Placental pericyte (primary cell): Measurements from ENCODE around the gene ABHD12.

DNA sequence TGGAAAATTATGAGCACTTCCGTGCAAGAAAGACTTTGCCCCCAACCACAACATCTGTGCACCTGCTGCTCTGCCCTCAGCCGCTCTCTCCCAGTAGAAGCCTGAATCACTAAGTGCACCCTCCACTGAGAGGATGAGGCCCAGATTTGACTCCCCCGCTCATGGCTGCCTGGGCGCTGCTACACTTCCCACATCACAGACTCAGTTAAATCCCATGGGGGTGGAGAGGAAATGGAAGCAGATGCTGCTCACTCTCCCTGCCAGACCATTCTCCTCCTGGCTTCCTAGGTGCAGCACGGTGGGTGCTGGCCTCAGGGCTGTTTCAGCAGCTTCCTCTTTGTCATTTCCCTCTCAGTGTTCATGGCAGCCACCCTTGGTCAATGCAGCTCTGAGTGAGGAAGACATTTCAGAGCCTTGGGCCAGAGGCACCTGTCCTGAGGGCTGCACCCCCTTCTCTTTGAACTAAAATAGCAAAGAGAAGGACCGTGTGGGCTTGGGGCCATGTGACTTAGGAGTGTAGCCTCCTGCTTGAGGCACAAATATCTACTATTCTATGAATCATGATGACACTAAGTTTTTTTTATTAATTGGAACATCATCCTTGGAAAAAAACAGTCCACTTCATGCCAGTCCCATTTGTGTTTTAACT is 4.7 kb downstream of the CST5 start:
- CAGE, long polyA plus RNA: no peak

GRCh38 chr20:24027135-24027735 is 38.7 kb upstream of the GGTLC1 start:
- CAGE, long polyA plus RNA: no peak

- CAGE, long polyA plus RNA: no peak
Measured at GRCh38 chr20:24066027-24066545, 77.5 kb upstream of the GGTLC1 start.

- CAGE, long polyA plus RNA: no peak
Measured at GRCh38 chr20:24978469-24978866, 14.1 kb downstream of the APMAP start.

GRCh38 chr20:24987326-24987670 is 5.3 kb downstream of the APMAP start:
- CAGE, long polyA plus RNA: no peak

GRCh38 chr20:25010353-25010850 is 17.9 kb upstream of the APMAP start:
- CAGE, long polyA plus RNA: no peak

- CAGE, long polyA plus RNA: no peak
Measured at GRCh38 chr20:25012539-25013263, 20.1 kb upstream of the APMAP start.

- CAGE, long polyA plus RNA: no peak
Measured at GRCh38 chr20:25014632-25015288, 22.2 kb upstream of the APMAP start.

GRCh38 chr20:25042879-25043503 is 14.9 kb downstream of the ACSS1 start:
- CAGE, long polyA plus RNA: no peak

DNA sequence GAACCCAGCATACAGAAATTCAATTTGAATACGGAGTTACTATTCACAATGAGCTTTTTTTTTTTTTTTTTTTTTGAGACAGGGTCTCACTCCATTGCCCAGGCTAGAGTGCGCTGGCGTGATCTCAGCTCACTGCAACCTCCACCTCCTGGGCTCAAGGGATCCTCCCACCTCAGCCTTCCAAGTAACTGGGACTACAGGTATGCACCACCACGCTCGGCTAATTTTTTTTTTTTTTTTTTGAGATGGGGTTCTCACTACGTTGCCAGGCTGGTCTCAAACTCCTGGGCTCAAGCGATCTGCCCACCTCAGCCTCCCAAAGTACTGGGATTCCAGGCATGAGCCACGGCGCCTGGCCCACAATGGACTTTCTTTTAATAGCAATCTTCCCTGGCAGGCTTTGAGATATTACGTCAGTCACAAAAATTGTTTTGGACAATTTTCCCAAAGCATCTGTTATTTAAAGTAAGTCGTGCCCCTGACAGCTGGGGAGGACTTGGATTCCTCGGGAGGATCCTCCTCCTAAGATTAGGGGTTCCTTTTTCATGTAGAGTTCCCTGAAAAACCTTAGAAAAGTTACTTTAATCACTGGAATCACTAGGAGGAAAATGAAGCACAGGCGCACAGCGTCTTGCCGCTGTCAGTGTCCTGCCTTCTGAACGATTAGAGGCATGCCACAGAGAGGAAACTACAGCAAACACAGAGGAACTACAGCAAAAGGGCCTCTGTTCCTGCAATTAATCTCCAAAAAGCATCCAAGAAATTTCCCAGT is 4.7 kb downstream of the ACSS1 start:
- CAGE, long polyA plus RNA: no peak

- CAGE, long polyA plus RNA: no peak
Measured at GRCh38 chr20:25178680-25179200, 16.8 kb upstream of the ENTPD6 start.

DNA sequence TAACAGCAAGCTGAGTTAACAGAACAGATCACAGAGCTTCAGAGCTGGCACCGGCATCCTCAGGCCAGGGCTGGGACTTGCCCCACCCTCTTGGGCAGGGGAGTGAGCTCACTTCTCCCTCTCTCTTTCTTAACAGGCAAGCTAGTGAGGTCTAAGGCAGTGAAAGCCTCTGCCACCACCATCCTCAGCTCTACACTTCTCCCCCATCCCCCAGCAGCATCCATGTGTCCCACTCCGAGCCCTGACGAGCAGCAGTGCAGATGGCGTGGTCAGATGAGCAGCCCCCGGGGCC is 62.0 kb downstream of the PYGB start:
- CAGE, long polyA plus RNA: no peak

DNA sequence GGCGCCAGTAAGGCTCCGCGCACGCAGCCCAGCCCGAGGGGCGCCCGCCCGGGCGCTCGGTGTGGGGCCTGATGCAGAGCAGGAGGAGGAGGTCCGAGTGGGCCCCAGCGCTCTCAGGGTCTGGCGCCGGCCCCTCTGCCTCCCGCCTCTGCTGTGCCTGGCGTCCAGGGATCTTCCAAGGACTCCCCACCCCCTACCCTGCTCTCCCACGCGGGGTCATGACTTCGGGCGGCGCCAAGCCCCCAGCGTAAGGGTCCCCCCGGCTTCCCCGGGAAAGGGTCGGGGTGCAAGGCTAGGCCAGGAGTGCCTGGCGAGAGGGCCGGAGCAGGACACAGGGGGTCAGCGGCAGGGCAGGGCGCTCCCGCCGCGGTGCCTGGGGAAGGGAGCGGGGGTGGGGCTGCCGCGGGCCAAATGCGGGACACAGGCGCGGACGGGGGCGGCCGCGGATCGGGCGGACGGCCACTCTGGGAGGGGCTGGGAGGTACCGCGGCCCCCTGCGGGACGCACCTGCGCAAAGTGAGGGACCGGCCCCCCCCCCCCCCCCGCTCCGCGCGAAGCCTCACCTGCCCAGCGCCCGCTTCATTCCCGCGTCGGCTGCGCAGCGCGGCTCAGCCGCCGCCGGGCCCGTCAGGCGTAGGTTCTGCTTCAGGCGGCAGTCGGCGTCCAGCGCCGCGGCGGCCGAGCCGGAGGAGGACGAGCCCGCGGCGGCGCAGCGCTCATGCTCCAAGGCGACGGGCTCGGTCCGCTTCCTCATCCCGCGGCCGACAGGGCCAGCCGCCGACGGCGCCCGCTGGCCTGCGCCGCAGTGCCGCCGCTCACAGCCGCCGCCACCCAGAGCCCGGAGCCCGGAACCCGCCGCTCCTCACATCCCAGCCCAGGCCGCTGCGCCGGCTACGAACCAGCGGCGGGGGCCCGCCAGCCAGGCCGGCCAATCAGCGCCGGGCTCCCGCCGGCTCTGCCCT is at the start of gene ABHD12:
TSS of gene ABHD12 (minus strand) at position 886 of the 962 bp plus-strand sequence.
- CAGE, long polyA plus RNA: no peak

- CAGE, long polyA plus RNA: no peak
Measured at GRCh38 chr20:25454211-25454457, 46.7 kb downstream of the GINS1 start.

GRCh38 chr20:25462189-25462713 is 54.8 kb downstream of the GINS1 start:
- CAGE, long polyA plus RNA: no peak

GRCh38 chr20:25718865-25719561 is 22.4 kb upstream of the ZNF337 start:
- CAGE, long polyA plus RNA: no peak

DNA sequence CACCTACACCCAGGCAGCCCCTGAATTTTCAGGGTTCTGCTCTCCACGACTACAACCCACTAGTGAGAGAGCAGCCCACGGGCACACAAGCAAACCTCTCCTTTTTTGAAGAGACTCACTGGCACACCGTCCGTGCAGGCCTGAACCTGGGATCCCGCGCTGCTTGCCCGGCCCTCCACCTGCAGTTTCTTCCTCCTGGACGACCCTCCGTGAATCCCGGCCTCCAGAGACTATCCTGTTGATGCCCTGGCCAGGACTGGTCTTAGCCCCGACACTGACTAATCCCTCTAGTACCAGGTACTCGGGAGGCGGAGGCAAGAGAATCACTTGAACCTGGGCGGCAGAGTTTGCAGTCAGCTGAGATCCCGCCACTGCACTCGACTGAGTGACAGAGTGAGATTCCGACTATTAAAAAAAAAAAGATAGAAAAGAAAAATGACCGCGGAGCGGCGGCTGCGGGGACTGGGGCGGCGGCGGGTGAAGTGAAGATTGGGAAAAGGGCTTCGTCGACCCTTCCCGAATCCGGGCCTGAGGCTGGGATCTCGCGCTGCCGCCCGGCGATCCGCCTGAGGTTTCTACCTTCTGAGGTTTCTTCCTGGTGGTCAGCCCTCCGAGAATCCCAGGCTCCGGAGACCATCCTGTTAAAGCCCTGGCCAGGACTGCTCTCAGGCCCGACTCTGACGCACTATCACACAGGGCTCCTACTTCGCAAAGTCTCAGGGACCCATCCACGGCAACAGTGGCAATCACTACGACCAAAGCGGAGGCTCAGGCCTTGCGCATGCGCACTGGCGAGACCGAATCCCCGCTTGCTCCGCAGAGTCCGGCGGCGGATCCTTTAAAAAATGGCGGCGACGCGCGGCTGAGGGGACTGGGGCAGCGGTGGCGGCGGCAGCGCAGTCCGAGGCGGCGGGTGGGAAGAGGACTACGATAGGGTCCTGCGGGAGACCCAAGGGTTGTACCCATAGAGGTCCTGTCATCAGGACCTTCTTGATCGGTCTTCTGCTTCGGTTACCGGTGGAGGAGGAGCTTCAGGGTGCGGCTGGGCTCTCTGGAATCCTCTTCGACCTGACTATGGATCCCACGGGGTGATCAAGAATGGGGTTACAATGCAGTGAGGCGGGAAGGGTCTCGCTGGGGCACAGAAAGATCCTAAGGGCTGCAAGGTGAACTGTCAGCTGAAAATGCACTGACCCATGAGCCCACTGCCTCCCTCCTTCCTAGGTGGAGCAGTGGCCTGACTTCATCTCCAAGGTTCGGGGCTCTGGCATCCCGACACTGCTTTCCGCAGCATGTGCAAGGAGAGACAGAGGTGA is 157.1 kb upstream of the ZNF337 start:
- CAGE, long polyA plus RNA: no peak

- CAGE, long polyA plus RNA: no peak
Measured at GRCh38 chr20:26009348-26009979, 312.8 kb upstream of the ZNF337 start.

DNA sequence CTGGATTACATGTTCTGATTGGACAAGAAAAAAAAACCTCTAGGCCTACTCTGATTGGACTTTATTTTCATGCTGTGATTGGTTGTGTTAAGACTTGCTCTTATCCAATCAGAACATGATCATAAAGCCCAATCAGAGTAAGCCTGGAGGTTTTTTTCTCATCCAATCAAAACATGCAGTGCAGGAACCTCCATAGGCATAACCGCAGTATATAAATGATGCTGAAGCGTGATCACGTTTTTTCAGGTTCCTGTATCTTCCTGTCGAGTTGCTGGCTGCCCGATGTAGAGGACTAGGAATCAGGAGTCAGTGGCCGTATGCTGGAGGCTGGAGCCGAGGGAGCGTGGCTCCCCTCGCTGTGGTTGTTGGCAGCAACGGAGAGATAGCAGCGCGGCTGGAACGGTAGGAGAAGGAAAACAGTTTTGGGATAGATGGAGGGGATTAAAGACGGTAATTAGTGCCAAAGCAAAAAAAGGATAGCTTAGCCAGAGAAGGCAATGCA is 439.2 kb upstream of the ZNF337 start:
- CAGE, long polyA plus RNA: no peak

- CAGE, long polyA plus RNA: no peak
Measured at GRCh38 chr20:29444649-29446047, 1812.3 kb upstream of the DEFB115 start.